Pulmonary artery (tissue), 1 donor: ENCODE data around the genes SSUH2 and LHFPL4.

GRCh38 chr3:5188958-5189219, 1.4 kb downstream of the EDEM1 start:
- PRO-cap = no peak

DNA sequence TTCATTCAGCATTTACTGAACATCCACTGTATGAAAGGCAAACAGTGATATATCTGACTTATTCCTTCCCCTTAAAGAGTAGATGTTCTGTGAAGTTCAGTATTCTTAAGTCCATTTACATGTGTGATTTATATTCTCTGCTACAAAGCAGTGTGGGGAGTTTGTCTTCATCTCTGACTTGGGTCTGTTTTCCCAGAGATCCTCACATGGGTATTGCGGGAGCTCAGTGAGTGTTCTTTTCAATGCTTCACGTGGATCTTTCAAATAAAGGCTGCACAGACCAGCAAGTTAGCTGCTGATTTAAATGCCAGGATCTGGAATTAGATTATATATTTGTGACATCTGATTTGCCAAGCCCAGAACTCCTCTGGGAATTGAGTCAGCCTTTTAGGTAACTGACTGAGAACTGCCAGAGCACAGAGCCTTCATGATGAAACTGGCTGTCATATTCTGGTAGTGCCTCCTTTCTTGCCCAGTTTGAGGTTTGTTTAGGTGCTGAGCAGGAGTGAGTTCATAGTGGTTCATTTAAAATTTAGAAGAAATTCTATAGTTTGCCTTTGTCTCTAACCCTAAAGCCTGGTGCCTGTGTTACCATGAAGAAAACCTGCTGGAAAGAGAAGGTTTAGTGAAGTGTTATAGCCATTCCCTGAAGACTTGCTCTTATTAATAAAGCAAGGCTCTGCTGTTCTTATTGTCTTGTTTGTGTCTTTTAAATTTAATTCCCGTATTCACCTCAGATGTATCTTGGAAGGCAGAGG, 14.8 kb downstream of the EDEM1 start:
- PRO-cap = no peak

GRCh38 chr3:8416932-8417295, 84.7 kb upstream of the LMCD1 start:
- PRO-cap = no peak

GRCh38 chr3:8451494-8452010, 50.1 kb upstream of the LMCD1 start:
- PRO-cap = unidirectional peak, plus-strand start at chr3:8451931

GRCh38 chr3:8509802-8510402, 8.3 kb downstream of the LMCD1 start:
- PRO-cap = no peak

- PRO-cap = no peak
Observed at GRCh38 chr3:8644650-8645031, at the start of gene SSUH2. Gene SSUH2 (minus strand): TSS chr3:8644798.

DNA sequence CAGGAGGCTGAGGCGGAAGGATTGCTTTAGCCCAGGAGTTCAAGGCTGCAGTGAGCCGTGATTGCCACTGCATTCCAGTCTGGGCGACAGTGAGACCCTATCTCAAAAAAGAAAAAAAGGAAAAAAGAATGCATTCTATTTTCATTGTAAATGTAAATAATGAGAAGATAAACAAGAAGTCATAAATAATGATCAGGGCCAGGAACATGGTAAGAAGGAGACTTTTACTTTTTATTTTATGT, 3.2 kb downstream of the RAD18 start:
- PRO-cap = no peak

- PRO-cap = no peak
Observed at GRCh38 chr3:9101238-9101891, 138.1 kb upstream of the RAD18 start.

DNA sequence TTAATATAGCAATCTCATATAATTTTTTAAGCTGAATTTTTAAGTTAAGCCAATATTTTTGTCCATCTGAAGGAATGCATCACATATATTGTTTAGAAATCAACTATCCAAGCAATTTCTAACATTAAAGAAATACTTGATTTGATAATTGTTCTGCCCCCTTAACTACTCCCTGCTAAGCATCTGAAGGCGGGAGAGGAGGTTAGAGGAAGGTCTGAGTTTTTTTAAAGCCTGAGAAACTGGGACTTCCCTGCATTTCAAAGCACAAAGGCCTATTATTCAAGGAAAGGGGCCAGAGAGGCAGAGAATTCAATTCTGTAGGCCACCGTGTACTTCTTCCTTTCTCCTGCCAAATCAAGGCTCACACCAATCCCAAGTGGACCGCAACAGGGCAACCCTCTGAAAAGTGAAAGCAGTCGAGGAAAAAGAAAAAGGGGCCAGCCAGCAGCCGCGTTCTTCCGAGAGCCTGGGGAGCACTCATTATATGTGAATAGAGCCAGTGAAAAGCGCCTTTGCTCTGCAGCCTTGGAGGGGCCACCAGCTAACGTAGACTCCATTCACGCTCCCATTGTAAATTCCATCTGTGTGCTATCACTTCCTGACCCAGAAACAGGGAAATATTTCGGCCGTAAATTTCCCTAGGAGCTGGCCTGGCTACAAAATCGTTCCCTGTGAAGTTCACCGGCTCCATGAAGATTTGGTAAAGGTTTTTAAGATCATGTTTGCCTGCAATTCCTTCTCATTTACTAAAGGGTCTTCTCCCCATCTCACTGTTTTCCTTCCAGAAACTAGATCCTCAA, 46.0 kb upstream of the THUMPD3 start:
- PRO-cap = no peak

- PRO-cap = no peak
Observed at GRCh38 chr3:9384976-9385846, 12.2 kb upstream of the SETD5 start.

GRCh38 chr3:9389415-9390754, 7.5 kb upstream of the SETD5 start:
- PRO-cap = no peak

- PRO-cap = no peak
Observed at GRCh38 chr3:9398221-9399154, 1.1 kb downstream of the SETD5 start.

DNA sequence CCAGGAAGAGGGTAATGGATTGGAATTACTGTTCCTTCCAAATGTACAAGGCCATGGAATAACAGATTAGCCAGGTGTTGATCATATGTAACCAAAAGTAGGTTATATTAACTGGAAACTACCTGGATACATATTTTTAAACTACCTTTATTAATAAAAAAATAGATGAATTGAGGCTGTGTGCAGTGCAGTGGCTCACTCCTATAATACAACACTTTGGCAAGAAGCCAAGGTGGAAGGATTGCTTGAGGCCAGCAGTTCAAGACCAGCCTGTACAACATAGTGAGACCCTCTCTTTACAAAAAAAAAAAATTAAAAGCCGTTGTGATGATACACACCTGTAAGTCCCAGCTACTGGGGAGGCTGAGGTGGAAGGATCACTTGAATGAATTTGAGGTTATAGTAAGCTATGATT, 43.3 kb downstream of the SETD5 start:
- PRO-cap = no peak

DNA sequence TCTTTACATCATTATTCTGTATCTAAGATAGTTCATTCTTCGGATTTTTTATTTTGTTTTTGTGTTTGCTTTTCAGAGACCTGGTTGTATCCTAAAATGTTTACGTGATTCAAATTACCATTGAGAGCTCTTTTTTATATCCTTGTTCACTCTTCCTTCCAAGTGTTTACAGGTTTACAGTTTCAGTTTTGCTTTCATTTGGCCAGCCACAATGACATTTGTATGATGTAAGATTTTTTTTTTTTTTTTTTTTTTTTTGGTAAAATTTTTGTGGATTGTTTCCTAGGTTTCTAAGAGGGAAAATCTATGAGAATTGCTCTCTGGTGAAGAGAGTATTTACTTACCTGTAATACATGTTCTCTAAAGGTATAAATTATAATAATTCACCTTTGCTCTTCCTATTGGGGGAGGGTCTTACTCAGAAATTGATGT, 55.0 kb downstream of the SETD5 start:
- PRO-cap = no peak

DNA sequence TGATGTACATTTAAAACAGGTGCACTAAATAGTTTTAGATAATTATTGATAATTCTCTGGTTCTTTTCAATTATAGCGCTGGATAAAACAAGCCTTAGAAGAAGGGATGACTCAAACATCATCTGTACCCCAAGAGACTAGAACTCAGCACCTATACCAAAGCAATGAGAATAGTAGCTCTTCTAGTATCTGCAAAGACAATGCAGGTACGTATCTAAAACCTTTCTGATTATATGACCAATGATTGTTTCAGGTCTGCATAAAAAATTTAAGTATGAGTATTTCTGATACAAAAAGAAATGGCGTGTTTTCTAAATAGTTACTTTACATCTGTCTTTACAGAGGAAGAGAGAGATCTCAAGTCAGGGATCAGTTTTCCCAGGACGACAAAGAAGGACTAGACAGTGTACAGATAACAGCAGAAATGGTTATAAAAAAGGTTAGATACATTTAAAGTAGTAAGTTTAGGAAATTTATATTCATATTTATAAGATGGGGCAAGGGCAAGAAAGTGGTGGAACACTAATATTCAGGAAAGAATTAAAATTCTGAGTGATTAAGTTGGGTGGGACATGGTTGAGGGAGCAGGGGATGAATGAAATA, 56.3 kb downstream of the SETD5 start:
- PRO-cap = no peak

DNA sequence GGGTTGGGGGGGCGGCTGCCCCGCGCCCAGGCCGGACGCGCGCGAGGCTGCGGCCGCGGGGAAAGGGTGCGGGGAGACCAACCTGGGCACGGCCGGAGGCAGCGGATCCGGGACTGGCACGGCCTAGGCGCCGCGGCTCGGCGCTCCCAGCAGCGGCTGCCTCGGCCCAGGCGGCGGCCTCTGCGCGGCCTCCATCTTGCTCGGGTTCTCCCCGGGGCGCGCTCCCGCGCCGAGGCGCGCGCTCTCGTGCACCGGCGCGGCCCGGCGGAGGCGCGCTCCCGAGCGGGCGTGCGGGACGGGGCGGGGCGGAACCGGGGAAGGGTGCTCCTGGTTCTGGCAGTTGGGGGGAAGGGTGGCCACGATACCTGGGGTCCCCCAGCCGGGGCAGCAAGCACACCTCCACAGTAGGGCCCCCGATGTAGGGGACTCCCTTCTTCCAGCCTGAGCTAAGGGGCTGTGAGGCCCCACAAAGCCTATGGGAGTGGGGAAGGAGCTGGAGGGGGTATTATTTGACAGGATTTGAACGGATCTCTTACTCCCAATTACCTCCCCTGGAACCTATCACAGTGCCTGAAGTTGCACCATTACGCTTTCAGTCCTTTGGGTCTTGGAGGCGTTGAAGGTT, at the start of gene LHFPL4:
Gene LHFPL4, minus strand, starts transcription at position 220 of the 625 bp plus-strand sequence.
- PRO-cap = no peak

DNA sequence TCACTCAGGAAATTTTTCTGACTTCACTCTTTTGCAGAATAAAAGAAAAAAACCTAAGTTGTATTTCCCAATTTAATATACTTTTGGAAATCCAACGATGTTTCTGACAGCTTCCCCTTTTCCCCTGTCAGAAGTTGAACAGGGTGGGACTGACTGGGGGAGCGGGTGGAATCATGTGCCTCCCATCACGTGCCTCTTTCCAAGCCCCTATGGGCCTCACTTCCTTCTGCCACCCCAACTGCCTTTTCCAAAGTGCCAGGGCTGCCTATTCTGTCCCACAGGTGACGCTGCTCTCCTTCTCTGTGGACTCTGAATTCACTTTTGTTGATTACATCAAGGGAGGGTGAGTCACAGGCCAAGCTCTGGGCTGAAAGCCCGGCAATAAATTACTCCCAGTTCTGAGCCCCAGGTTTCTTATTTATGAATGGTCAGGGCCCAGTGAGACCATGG, 12.1 kb downstream of the CPNE9 start:
- PRO-cap = no peak

DNA sequence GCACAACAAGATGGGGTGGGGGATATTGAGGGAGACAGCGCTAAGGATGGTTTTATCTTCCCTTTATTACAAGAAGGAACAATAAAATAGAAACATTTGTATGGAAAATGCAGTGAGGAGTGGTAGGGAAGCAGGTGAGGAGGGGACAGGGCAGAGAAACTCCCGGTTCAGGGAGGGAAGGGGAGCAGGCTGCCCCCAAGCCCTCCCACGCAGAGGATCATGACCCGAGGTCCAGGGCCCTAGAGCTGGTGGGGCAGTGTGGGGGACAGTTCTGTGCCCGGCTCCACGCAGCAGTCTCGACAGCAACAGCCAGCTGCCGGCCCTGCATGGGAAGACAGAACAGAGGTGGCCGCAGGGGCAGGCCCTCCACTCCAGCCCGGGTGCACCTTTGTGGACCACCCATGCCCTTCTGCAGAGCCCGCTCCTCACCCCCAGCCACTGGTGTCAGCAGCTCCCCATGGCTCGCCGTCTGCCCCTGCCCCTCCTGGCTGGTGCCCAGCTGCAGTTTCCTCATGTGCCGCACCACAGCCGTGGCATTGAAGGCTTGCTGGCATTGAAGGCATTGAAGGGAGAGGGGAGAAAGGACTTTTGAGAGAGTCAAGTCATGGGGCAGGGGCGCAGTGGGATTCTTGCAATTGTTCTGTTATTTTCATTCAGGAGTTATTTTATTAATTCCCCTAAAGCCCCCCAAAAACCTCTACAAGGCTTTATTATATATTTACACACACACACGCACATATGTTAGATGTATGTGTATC, 7.7 kb downstream of the OGG1 start:
- PRO-cap = no peak

DNA sequence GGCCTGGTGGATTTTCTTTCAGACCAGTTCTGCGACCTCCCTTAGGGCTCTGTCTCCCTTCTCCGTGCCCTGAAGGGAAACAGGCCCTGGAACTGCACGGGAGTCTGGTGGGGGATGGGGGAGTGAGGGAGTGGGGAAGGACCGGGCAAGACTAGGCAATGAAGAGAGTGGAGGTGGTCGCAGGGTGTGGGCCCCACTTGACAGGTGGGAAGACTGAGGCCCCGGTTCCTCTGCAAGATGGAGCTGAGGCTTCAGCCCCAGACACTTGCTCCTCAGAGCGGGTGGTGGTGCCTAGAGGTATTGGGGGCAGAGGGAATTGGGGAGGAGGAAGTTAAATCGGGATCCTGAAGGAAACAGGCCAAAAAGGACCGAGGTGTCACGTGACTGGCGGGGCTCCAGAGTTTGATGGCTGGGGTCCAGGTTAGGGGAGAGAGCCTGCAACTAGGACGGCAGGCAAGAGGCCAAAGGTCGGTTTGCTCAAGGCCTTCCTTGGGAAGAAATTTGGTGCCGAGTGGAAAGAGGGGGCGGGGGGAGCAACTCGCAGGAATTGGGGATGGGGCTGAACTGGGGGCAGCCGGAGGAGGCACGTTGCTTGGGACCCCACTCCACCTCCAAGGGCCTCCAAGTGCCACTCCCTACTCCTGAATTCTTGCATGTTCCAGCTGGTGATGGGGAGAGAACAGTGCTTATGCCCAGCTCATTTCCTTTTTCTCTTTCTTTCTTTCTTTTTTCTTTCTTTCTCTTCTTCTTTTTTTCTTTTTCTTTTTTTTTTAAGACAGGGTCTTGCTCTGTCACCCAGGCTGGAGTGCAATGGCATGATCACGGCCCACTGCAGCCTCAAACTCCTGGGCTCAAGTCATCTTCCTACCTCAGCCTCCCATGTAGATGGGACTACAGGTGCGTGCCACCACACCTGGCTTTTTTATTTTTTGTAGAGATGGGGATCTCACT, 802 bp upstream of the CAMK1 start:
- PRO-cap = no peak

DNA sequence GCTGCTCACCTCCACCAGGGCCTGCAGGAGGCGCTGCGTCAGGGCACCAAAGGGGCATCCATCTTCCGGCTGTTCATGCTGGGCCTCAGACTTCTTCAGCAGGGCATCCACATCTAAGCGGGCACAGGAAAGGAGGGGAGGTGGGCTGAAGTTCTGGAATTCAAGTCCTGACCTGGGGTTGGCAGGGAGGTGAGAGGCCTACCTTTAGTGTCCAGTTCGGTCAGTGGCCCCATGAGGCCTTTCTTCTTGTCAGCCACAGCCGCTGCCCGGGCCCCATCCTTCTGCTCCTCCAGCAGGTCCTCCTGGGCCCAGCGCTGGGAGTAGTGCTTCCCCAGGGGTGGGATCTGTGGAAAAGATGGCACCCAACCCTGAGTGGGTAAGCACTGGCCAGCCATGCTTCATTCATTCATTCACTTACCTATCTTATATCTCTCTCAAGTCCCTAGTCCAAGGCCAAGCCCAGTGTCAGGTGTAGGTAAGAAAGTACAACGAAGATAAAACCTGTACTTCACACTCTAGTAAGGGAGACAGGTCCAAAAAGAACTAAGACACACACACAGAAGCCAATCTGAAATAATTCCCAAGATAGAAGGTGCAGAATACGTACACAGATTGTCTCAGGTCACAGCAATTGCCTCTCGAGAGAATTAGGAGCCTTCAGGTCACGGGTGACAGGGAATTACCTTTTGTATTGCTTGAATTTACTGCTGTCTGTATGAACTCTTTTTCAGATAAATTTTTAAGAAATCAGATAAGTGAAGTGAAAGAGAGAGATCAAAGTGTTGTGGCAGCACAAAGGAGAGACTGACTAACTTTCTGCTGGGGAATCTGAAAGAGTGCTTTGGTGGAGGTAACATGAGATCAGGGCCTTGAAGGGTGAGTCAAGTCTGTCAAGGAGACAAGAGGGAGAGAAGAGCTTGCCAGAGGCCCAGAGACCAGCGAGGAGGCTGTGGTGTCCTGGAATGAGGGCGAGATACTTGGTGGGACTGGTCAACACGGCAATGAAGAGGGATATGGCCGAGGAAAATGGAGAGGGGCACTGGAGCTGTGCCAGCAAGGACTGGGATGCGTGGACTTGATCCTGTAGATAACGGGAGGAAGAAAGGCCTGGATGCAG, 4.9 kb downstream of the TADA3 start:
- PRO-cap = no peak